Metastatic Breast Carcinoma in the Ovary (tissue), 3 donors: ENCODE results near the genes KBTBD6, TNFSF11 and EPSTI1.

- PRO-cap, 3 experiments, result no peak in any of the 3 experiments
Observed at GRCh38 chr13:40552944-40553529, 113.4 kb downstream of the FOXO1 start.

DNA sequence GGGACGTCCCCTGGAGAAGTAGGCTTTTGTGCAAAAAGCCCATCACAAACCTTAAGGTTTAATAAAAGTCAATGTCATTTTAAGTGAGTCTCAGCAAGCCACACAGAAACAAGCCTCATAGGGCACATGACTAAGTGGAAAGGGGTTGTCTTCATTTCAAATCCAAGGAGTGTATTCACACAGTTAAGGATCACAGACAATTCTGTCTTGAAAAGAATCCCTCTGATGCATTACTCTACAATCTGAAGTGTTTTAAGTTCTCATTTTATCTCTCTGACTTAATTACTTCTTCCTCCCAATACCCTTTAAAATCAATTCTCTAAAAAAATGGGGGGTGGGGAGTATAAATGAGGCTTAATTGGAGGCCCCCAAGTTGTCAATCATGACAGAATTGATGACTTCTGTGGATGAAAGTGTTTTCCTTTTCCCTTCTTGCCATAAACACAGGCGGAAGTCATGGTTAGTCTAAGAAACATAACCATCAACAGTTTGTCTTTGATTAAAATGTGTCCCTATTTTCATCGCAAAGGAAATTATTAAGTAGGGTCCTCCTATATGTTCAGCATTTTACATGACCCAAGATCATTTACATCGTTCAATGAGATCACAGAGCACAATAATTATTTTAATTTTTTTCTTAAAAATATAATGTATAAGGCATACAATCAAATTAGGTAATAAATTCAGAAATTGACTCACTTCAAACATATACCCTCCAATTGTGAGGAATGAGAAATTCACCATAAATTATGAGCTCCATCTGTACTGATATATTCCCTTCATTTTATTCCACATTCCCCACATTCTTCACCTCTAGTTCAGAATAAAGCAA, 17.2 kb downstream of the FOXO1 start:
- PRO-cap, 3 experiments, result no peak in any of the 3 experiments

DNA sequence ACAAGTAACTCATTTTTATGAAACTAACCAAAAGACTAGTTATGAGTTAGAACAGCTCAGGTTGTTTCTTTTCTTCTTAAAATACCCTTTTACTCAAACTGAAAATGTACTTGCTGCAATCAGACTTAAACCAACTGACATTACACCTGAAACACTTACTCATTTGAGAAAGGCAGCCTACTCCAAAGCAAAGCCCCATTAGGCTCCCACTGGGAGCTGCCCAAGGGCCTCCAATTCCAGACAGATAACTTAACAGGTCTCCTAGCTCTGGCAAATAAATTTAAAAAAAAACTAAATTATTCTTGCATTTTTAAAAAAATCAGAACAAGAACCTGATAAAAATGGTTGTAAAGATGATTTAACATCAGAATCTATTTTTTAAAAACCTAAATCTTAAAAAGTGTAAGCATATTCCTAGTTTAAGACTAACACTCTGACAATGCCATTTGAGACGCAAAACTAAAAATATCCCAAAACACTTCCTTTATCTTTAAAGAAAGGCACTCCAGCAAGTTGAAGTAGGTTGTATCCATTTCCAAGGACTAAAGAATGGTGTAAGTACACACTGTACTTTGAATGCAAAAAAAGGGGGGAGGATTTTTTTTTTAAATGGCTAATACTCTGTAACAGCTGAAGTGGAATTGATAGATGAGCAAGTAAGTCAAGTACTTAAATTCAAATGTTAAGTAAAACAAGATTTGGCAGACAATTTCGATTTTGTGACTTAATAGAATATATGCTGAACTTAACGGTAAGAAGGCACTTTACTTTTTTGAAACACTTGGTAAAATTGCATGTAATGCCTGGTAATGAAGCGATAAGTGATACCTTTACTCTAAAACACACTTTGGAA, 3.3 kb downstream of the FOXO1 start:
- PRO-cap, 3 experiments, result no peak in any of the 3 experiments

DNA sequence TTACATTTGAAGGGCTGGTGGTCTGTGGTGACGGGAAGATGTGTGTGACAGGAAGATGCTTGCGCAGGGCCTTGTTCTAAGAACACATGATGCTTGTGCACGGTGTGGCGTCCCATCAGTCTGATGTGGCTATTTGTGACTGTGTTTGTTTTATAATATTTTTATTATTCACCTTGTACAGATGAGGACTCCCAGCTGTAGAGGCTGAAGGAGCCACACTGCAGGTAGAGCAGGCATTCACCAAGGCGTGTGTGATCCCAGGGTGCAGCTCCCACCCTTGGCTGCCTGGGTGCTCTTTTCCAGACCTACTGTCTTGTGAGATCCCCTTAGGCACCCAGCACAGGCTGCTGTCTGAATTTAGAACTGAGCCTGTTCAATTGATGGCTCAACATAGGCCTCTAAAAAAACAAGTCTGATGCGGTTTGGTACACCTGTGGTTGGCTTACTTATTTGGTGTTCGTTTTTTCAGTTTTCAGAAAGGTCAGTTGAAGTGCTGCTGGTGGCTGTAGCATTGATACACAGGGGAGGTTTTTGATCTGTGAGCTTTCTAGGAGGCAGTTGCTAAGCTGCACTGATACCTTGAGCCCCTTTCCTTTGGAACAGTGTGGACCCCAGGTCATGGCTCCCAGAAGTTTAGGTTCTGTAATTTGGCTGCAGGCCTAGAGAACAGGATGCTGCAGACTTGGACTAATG, 3.2 kb downstream of the SLC25A15 start:
- PRO-cap, 3 experiments, result no peak in any of the 3 experiments

DNA sequence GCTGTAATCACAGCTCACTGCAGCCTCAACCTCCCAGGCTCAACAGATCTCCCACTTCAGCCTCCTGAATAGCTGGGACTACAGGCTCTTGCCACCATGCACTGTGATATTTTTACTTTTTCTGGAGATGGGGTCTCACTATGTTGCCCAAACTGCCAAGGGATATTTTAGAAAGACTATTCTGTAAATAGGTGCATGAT, 90.6 kb downstream of the ELF1 start:
- PRO-cap, 3 experiments, result no peak in any of the 3 experiments

DNA sequence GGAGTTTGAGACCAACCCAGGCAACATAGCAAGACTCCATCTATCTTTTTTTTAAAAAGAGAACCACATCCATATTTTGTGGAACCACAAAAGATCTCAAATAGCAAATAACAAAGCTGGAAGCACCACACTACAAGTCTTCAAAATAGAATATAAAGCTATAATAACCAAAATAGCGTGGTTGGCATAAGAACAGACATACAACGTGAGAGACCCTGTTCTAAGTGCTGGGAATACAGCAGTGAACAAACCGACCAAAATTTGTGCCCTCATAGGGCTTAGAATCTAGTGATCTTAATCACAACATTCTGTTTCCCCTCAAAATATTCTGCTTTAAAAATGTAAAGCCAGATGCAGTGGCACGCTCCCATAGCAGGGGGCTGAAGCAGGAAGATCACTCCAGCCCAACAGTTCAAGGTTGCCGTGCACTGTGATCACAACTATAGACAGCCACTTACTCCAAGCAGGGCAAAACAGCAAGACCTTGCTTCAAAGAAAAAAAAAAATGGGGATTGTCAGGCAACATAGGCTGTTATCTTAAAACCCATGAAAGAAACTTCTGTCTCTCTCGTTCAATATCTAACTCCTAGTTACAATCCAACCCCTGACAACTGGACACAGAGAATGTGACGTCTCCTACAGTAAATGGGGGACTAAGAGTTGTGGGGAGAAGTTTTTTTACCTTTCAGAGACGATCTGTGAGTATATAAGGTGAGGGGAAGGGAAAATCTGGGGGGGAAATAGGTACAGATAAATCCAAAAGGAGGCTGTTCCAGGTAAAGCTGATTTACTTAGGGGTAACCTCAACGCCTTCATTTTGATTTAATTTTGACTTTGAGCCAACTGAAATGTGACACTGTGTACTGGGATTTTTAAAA, 17.5 kb downstream of the ELF1 start:
- PRO-cap, 3 experiments, result no peak in any of the 3 experiments

DNA sequence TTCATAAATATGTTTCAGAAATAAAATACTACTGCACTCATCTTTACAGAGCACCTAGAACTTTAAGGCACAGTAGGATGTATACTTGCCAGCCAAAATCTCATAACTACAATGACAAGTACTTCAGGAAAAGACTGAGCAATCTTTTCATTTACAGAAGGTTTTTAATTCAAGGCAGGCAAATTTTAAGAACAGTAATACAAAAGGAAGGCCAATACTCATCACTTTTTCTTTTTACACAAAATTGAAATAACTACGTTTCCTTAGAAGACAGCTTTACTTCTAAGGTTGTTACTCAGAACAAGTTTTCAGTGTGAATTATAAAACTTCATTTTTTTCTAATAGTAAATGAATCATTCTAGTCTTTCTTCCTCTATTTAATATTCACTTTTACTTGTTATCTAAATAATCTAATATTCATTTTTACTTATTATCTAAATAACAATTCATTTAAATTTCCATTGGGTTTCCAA, 884 bp downstream of the ELF1 start:
- PRO-cap, 3 experiments, result no peak in any of the 3 experiments

DNA sequence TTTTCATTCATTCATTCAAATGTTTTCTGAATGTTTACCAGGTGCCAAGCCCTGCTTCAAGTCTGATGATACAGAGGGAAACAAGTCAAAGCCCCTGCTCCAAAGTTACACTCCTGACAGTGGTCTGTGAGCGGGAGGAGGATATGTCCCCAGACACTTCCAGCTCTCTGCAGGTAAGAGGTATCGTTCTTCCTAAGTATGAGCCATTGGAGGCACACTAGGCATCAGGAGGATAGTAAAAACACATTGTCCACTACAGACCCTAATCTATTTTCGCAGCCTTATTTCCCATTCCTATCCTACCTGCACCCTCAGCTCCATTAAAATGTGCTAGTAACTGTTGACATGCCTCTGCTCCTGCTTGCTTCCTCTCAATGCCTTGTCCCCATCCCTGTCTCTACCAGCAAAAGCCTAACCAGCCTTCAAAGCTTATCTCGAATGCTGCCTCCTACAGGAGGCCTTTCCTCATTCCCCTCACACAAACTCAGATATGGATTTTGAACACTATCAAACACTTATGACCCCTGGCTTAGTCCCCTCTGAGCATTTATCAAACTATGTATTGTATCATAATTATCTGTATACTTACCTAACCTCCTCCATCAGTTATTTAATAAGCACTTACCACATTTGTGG, 6.2 kb upstream of the WBP4 start:
- PRO-cap, 3 experiments, result no peak in any of the 3 experiments

GRCh38 chr13:41058733-41059510, 2.4 kb upstream of the WBP4 start:
- PRO-cap, 3 experiments, result no peak in any of the 3 experiments

GRCh38 chr13:41059622-41060744, 1.3 kb upstream of the WBP4 start:
- PRO-cap, 3 experiments, result peak in 3 of 3 experiments; most common plus-strand start chr13:41060267 (in 3); most common minus-strand start chr13:41060129 (in 2)

GRCh38 chr13:41064735-41065513, 3.6 kb downstream of the WBP4 start:
- PRO-cap, 3 experiments, result no peak in any of the 3 experiments

DNA sequence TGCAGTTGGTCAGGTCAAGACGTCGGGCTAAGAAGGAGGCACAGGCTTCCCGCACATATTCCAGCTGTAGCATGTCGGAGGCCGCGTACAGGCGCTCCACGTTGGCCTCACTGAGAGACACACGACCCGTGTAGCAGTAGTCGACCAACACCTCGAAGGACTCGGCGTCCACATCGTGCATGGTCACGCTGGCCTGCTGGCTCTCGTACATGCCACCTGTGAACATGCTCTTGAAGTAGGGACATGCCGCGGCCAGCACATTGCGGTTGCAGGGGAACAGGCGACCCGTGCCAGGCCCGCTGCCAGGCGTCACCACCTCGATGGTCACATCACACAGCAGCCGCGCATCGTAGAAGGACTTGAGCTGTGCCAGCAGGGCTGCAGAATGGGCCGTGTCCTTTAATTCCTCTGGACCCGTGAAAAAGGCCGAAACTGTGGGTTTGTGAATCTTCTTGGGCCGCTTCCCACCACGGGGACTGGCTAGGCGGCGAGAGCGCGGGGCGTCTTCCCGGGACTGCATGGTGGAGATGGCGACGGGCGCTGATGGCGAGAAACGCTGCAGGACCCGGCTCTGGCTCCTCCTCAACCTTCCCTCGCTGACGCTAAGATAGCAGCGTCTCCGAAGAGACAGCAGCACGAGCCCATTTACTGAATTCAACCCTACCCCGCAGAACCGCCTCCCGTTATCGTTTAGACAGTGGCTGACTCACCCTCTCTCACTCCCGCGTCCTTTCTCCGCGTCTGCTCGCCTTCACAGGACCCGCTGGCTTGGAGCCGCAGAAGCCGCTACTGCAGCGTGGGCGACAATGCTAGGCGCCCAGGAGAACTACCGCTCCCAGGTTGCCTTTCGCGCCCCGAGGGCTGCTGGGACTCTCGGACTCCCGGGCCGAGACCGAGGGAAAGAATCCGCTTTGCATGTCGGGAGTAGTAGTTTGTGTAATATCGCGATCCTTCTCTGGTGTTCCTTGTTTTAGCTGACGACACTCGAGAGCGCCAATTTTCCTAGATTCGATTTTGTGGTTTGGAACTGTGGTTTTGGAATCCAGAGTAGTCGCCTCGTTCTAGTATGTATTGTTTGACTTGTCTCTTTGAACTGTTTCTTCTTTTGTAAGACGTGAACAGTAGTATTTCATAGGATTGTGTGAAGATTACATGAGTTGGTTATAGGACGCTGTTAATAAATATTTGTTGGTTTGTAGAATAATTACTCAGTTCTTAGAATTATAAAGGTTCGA, at the start of gene KBTBD6:
TSS of gene KBTBD6 (minus strand) at position 811 of the 1,235 bp plus-strand sequence.
- PRO-cap, 3 experiments, result peak in 3 of 3 experiments; most common plus-strand start position 968 of the sequence (in 2); most common minus-strand start position 743 of the sequence (in 3)

GRCh38 chr13:41355838-41356687, 45.0 kb downstream of the NAA16 start:
- PRO-cap, 3 experiments, result no peak in any of the 3 experiments

- PRO-cap, 3 experiments, result no peak in any of the 3 experiments
Observed at GRCh38 chr13:41417327-41417701, 40.0 kb upstream of the RGCC start.

DNA sequence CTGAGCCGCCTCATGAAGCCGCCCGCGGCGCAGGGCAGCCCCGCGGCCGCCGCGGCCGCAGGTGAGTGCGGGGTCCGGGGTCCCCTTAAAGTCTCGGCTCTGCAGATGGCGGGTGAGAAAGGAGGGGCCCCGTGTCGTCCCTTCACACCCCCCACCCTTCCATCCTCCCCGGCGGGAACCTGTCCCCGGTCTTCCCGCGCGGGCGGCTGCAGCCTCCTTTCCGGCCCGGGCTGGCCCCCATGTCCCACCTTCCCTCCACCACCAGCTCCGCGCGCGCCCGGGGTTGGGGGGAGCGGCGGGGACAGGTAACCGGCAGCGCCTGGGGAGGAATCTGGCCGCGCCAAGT, 319 bp downstream of the RGCC start:
- PRO-cap, 3 experiments, result no peak in any of the 3 experiments

DNA sequence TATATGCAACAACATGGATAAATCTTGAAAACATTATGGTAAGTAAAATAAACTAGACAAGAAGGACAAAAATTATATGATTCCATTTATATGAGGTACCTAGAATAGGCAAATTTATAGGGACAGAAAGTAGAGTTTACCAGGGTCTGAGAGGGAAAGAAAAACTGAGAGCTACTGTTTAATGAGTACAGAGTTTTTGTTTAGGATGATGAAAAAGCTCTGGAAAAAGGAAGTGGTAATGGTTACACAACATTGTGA, 96.5 kb downstream of the VWA8 start:
- PRO-cap, 3 experiments, result no peak in any of the 3 experiments

- PRO-cap, 3 experiments, result no peak in any of the 3 experiments
Observed at GRCh38 chr13:41875853-41876724, 84.8 kb downstream of the VWA8 start.

DNA sequence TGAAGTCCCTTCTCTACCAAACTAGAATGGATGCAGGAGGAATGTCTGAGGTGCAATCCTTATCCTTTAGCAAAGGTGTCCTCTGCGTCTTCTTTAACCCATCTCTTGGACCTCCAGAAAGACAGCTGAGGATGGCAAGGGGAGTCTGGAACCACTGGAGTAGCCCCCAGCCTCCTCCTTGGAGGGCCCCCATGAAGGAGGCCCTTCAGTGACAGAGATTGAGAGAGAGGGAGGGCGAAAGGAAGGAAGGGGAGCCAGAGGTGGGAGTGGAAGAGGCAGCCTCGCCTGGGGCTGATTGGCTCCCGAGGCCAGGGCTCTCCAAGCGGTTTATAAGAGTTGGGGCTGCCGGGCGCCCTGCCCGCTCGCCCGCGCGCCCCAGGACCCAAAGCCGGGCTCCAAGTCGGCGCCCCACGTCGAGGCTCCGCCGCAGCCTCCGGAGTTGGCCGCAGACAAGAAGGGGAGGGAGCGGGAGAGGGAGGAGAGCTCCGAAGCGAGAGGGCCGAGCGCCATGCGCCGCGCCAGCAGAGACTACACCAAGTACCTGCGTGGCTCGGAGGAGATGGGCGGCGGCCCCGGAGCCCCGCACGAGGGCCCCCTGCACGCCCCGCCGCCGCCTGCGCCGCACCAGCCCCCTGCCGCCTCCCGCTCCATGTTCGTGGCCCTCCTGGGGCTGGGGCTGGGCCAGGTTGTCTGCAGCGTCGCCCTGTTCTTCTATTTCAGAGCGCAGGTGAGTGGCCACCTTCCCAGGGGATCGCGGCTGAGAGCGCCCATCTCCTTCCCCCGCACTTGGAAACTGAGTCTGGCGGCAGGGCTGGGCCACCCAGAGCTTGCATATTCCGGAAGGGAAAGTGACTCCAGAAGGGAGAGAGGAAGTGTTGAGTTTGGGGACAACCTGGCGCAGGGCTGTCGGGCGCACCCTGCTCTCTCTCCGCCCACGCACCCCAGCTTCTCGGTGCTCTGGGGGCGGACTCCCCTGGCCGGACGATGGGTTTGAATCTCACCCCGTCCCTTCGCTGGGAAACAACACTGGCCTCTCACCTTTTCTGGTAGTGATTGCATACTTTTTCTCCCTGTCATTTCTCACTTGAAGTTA, at the start of gene TNFSF11:
TSS of gene TNFSF11 (plus strand) at position 357 of the 1,093 bp plus-strand sequence.
- PRO-cap, 3 experiments, result no peak in any of the 3 experiments

DNA sequence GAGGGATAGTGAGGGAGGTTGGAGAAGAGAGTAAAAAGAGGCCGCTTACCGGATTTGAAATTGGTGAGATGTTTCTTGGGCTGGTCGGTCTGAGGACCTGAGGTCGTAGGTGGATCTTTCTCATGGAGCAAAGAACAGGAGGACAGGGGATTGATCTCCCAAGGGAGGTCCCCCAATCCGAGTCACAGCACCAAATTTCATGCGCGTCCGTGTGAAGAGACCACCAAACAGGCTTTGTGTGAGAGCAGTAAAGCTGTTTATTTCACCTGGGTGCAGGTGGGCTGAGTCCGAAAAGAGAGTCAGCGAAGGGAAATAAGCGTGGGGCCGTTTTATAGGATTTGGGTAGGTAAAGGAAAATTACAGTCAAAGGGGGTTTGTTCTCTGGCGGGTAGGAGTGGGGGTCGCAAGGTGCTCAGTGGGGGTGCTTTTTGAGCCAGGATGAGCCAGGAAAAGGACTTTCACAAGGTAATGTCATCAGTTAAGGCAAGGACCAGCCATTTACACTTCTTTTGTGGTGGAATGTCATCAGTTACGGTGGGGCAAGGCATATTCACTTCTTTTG, 91.2 kb downstream of the FAM216B start:
- PRO-cap, 3 experiments, result no peak in any of the 3 experiments

- PRO-cap, 3 experiments, result peak in 3 of 3 experiments; most common plus-strand start chr13:42992306 (in 3); most common minus-strand start chr13:42992236 (in 2)
Observed at GRCh38 chr13:42991352-42992530, at the start of gene EPSTI1. TSS of gene EPSTI1 (minus strand) at chr13:42992241.